Adrenal gland (tissue), 7 donors: Measurements from ENCODE around the gene SPESP1.

GRCh38 chr15:67841172-67841397, 15.8 kb downstream of the SKOR1 start:
- PRO-cap, 3 experiments: no peak in any of the 3 experiments
- RAMPAGE, long total RNA, 4 experiments: no peak in any of the 4 experiments
- RRBS: no CpG with 5 or more reads among the region's 8 CpGs

- PRO-cap, 3 experiments: no peak in any of the 3 experiments
- RAMPAGE, long total RNA, 4 experiments: no peak in any of the 4 experiments
- RRBS: no CpG with 5 or more reads among the region's 12 CpGs
Measured at GRCh38 chr15:67943709-67944592, 110.2 kb upstream of the PIAS1 start.

GRCh38 chr15:68228317-68229044, 1.0 kb downstream of the CLN6 start:
- PRO-cap, 3 experiments: peak in 1 of 3 experiments; most common plus-strand start chr15:68228942 (in 1)
- RAMPAGE, long total RNA, 4 experiments: no peak in any of the 4 experiments
- RRBS: no CpG with 5 or more reads among the region's 19 CpGs

DNA sequence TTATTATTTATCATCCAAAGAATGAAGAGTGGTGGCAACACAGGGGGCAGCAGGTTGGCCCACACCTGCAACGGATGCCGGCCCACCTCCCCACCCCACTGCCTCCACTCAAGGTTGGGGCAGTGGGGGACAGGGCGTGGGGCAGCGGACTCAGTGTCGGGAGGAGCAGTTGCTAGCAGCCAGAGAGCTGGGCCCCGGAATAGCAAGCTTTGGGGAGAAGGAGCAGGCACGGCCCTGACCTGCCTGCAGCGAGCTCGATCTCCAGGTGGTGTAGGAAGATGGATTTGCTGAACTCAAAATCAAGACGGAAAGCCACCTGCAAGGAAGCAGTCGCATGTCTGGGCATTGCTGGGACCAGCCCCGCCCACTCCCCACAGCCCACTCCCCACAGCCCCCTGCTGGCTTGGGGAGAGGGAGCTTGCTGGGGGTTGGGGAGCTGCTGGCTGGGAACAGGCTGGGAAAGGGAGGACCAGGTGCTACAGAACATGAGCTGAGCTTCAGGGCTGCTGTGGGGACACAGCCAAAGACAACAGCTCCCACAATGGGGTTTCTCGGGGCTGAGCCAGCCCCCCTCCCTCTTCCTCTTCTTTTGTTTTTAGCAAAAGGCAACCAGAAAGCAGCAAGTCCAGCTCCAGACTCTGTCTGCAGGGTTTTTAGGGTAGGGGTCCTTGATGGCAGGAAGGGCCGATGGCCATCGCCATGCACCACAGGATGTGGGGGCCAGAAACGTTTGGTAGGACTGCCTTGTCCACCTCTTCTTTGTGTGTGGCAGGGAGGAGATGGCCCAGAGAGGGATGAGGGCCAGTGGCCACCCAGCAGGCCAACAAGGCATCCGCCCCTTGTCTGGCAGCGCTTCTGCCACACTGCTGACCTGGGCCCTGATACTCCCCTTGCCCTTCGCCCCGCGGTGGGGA, 38.1 kb downstream of the FEM1B start:
- PRO-cap, 3 experiments: no peak in any of the 3 experiments
- RAMPAGE, long total RNA, 4 experiments: no peak in any of the 4 experiments
- RRBS: no CpG with 5 or more reads among the region's 21 CpGs

GRCh38 chr15:68484796-68485536, 53.0 kb upstream of the ITGA11 start:
- PRO-cap, 3 experiments: no peak in any of the 3 experiments
- RAMPAGE, long total RNA, 4 experiments: no peak in any of the 4 experiments
- RRBS: 53% methylated on average over 5 of the region's 14 CpGs

GRCh38 chr15:68781631-68782301, 38.9 kb downstream of the ANP32A start:
- PRO-cap, 3 experiments: peak in 1 of 3 experiments; most common minus-strand start chr15:68782086 (in 1)
- RAMPAGE, long total RNA, 4 experiments: no peak in any of the 4 experiments
- RRBS: no CpG with 5 or more reads among the region's 22 CpGs

GRCh38 chr15:68788869-68789437, 31.7 kb downstream of the ANP32A start:
- PRO-cap, 3 experiments: no peak in any of the 3 experiments
- RAMPAGE, long total RNA, 4 experiments: no peak in any of the 4 experiments
- RRBS: 32% methylated on average over 2 of the region's 5 CpGs

- PRO-cap, 3 experiments: no peak in any of the 3 experiments
- RAMPAGE, long total RNA, 4 experiments: no peak in any of the 4 experiments
- RRBS: no CpG with 5 or more reads among the region's 15 CpGs
Measured at GRCh38 chr15:68789535-68790566, 30.8 kb downstream of the ANP32A start.

DNA sequence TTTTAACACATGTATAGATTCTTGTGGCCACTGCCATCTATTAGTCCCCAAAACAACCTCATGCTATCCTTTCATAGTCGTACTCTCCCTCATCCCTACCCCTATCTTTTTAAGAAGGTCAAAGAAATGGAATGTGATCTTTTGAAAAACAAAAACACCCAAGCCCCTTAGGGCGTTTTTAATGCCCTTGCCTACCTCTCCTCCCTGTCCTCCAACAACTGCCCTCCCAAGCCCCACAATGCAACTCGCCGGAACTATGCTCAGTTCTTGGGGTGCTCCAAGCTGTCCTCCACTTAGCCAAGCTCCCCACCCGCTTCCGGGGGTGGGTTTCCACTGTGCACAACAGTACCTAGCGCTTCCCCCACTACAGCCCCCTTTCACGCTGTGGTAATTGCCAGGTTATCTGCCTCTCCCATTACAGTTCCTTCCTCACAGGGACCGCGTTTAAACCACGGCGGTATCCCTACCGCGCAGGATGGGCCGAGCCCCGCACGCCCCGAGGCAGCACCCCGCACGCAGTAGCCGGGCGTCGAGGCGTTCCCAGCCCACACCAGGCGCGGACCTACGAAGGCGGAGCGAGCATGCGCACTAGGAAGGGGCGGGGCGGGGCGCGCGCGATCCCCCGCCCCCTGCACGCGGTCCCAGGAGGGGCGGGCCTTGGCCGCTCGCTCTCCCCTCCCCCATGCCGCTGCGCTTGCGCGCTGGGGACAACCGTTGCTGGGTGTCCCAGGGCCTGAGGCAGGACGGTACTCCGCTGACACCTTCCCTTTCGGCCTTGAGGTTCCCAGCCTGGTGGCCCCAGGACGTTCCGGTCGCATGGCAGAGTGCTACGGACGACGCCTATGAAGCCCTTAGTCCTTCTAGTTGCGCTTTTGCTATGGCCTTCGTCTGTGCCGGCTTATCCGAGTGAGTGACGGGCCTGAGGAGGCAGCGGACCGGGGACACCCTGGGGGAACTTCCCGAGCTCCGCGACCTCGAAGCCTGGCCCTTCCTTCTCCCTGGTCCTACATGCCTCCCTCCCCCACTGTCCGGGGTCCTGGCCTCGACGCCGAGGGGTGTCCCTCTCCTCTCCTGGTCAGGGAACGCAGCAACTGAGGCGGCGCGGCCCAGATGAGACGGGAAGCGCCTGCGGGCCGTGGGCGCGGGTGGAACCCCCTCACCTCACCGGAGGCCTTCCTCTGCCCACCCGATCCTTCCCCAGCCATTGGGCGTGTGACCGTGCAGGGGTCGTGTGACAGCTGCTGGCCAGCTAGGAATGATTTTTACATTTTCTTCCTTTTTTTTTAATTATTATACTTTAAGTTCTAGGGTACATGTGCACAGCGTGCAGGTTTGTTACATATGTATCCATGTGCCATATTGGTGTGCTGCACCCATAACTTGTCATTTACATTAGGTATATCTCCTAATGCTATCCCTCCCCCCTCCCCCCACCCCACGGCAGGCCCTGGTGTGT, at the start of gene SPESP1:
Gene SPESP1, plus strand, starts transcription at position 714 of the 1,456 bp plus-strand sequence.
- PRO-cap, 3 experiments: peak in 3 of 3 experiments; most common plus-strand start position 714 of the sequence (in 3); most common minus-strand start position 564 of the sequence (in 1)
- RAMPAGE, long total RNA, 4 experiments: start-site peak on the plus strand in 4 of 4 experiments, centred at positions 703 to 740 of the sequence, 16 to 665 reads per replicate
- RRBS: 70% methylated on average over 18 of the region's 88 CpGs

GRCh38 chr15:69128849-69129397, 31.5 kb upstream of the GLCE start:
- PRO-cap, 3 experiments: peak in 3 of 3 experiments; most common plus-strand start chr15:69129275 (in 1); most common minus-strand start chr15:69129180 (in 3)
- RAMPAGE, long total RNA, 4 experiments: no peak in any of the 4 experiments
- RRBS: no CpG with 5 or more reads among the region's 2 CpGs

DNA sequence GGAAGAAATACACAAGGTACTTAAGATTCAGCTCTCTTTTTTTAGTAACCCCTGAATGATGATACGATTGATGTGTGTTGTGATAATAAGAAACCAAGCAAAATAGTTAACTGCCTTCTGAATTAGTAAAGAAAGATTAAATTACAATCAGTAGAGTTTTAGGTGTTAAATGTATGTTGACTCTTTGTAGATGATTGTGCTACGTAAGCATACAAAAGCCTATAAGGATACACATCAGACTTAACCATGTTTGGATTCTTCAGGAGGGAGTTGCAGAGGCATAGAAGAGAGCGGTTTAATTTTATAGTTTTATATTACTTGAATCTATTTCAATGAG, 2.9 kb downstream of the GLCE start:
- PRO-cap, 3 experiments: no peak in any of the 3 experiments
- RAMPAGE, long total RNA, 4 experiments: no peak in any of the 4 experiments
- RRBS: no CpG with 5 or more reads among the region's 3 CpGs

GRCh38 chr15:69414512-69415271, 543 bp downstream of the KIF23 start:
- PRO-cap, 3 experiments: peak in 3 of 3 experiments; most common minus-strand start chr15:69415018 (in 3)
- RAMPAGE, long total RNA, 4 experiments: no peak in any of the 4 experiments
- RRBS: no CpG with 5 or more reads among the region's 60 CpGs

- PRO-cap, 3 experiments: no peak in any of the 3 experiments
- RAMPAGE, long total RNA, 4 experiments: no peak in any of the 4 experiments
- RRBS: no CpG with 5 or more reads among the region's 16 CpGs
Measured at GRCh38 chr15:69451773-69452253, 805 bp upstream of the RPLP1 start.

DNA sequence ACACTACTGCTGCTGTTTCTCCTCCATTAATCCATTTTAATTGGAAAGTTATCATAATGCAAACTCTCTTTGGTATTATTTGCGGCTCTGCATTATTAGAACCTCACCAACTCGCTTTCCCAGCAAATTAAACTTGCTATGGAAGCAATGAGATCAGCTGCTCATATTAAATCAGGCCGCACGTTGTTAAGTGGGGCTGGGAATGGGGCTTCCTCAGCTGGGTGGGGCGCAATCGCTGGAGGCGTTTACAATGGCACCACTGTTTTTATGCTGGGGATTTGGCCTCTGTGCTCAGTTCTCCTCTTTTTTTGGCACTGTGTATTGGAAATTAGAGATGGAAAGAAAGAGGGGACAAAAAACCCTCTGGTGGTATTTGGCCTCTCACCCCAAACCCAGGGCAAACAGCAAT, 72.2 kb downstream of the RPLP1 start:
- PRO-cap, 3 experiments: no peak in any of the 3 experiments
- RAMPAGE, long total RNA, 4 experiments: no peak in any of the 4 experiments
- RRBS: no CpG with 5 or more reads among the region's 7 CpGs

- PRO-cap, 3 experiments: peak in 1 of 3 experiments; most common minus-strand start chr15:69669127 (in 1)
- RAMPAGE, long total RNA, 4 experiments: no peak in any of the 4 experiments
- RRBS: no CpG with 5 or more reads among the region's 5 CpGs
Measured at GRCh38 chr15:69669046-69669609, 216.5 kb downstream of the RPLP1 start.

GRCh38 chr15:69718781-69719412, 266.3 kb downstream of the RPLP1 start:
- PRO-cap, 3 experiments: peak in 2 of 3 experiments; most common plus-strand start chr15:69719264 (in 2)
- RAMPAGE, long total RNA, 4 experiments: no peak in any of the 4 experiments
- RRBS: no CpG with 5 or more reads among the region's 4 CpGs

GRCh38 chr15:69735172-69735527, 282.5 kb downstream of the RPLP1 start:
- PRO-cap, 3 experiments: no peak in any of the 3 experiments
- RAMPAGE, long total RNA, 4 experiments: no peak in any of the 4 experiments
- RRBS: no CpG with 5 or more reads among the region's 4 CpGs

- PRO-cap, 3 experiments: no peak in any of the 3 experiments
- RAMPAGE, long total RNA, 4 experiments: no peak in any of the 4 experiments
- RRBS: no CpG with 5 or more reads among the region's 7 CpGs
Measured at GRCh38 chr15:69755423-69756160, 303.0 kb downstream of the RPLP1 start.

- PRO-cap, 3 experiments: no peak in any of the 3 experiments
- RAMPAGE, long total RNA, 4 experiments: no peak in any of the 4 experiments
- RRBS: no CpG with 5 or more reads among the region's 9 CpGs
Measured at GRCh38 chr15:69979634-69980278, 118.0 kb downstream of the TLE3 start.

DNA sequence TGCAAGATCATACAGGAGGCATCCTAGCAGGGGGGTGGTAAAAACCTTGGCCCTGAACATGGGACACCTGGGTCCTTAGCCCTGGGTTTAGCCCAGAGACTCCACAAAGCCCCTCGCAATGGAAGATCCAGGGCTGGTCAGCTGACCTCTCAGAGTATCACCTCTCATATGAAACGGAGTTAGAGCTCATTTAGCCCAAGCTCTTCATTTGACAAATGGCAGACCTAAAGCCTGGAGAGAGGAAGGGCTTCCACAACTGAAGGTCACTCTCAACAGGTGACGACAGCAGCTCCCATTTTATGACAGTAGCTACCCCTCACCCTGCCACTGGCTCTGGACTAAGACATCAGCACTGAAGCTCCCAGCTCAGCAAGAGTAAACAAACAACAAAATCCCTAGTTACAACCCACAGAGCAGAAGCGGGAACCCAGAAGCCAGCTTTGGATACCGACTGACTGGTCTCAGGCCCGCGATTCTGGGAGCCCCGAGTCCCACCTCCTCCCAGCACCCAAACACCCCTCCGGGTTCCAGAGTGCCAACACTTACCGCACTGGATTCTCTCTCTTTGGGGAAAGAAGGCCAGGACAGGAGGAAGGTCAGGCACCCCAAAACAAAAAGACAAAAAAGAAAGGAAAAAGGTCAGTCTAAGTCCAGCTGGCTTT, 33.7 kb downstream of the TLE3 start:
- PRO-cap, 3 experiments: no peak in any of the 3 experiments
- RAMPAGE, long total RNA, 4 experiments: no peak in any of the 4 experiments
- RRBS: no CpG with 5 or more reads among the region's 10 CpGs